GM19240 (cell line): ENCODE results near the genes EMILIN3, SRSF6 and L3MBTL1.

DNA sequence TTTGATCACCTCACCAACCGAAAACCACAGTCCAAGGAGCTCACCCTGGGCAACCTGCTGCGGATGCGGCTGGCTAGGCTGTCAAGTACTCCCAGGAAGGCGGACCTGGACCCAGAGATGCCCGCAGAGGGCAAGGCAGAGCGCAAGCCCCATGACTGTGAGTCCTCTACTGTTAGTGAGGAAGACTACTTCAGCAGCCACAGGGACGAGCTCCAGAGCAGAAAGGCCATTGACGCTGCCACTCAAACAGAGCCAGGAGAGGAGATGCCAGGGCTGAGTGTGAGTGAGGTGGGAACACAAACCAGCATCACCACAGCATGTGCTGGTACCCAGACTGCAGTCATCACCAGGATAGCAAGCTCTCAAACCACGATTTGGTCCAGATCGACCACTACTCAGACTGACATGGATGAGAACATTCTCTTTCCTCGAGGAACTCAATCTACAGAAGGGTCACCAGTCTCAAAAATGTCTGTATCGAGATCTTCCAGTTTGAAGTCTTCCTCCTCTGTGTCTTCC is 10.4 kb upstream of the DHX35 start:
- RRBS: no CpG with 5 or more reads among the region's 12 CpGs

GRCh38 chr20:38970436-38970586 is 8.2 kb downstream of the DHX35 start:
- RRBS: no CpG with 5 or more reads among the region's 1 CpG

DNA sequence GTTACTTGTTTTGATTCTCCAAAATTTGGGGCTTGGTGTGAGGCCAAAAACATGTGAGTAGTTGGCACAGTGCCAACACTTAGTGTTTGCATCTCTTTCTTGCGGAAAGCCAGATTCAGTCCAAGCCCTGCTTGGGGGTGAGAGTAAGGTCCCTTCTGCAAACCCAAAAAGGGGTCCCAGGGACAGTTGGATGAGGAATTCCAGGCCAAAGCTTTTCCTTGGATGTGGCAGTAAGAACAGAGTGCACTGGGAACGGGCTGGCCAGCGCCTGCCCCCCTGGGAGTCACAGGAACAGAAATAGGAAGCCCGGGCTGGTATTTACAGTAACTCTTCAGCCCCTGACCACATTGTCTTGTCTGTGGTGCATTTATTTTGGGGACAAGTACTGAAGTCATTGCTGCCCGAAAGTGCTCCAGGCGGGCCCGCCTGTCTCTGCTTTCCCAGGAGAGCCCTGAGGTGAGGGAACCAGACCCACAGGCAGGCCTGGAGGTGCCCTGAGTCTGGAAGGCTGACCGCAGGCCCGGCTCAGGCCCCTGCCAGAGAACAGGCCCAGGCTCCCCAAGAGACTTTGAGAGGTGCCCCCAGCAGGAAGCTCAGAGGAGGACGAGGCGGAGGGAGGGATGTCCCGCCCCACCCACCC is 218.5 kb downstream of the MAFB start:
- RRBS: no CpG with 5 or more reads among the region's 12 CpGs

DNA sequence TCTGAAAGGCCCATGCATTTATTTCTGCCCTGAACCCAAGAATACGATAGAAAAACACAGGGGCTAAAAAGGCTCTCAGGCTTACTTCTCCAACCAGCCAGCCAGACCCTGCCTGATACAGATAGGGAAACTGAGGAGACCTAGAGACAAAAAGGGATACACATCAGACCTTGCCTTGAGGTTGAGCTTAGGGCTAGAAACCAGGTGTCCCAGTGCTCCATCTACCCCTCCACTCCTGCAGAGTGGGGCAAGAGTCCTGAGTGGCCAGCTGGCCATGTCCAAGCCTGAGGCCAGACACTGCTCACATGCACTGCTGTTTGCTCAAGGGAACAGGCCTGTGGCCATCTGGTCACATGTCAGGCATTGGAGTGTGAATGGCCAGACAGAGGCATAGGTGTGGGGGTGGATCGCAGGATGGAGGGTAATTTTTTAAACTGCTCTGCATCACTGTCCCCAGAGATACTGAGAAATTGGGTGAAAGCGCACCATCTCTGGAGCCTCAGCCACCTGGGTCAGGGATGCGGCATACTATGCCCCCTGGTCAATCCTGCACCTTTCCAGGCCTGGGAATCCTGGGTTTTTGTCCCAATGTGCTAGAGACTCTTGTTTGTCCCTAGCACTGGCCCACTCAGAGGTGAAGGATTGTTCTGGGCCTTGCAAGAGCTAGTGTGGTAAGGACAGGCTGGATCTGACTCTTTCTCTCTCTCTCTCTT is 30.5 kb downstream of the MAFB start:
- RRBS: no CpG with 5 or more reads among the region's 4 CpGs

GRCh38 chr20:41075709-41076574 is 47.3 kb downstream of the TOP1 start:
- RRBS: no CpG with 5 or more reads among the region's 7 CpGs

DNA sequence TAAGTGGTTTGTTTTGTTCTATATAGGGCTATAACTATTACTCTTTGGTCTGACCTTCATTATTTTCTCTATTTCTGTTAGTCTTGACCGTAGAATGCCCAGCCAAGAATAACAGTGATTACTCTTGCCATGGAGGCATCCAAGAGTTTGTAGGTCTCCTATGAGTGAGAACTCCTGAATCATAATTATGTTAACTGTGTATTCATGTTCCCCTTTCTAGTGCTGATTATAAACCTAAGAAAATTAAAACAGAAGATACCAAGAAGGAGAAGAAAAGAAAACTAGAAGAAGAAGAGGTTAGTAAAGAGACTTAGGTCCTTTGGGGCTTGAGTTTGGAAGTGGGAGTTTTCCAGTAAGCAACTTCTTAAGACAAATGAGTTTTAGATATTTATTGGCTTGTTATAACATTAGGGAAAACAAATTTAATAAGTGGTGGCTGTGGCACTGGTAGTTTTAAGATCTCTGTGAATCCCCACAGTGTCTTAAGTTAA is 52.4 kb downstream of the TOP1 start:
- RRBS: no CpG with 5 or more reads among the region's 1 CpG

DNA sequence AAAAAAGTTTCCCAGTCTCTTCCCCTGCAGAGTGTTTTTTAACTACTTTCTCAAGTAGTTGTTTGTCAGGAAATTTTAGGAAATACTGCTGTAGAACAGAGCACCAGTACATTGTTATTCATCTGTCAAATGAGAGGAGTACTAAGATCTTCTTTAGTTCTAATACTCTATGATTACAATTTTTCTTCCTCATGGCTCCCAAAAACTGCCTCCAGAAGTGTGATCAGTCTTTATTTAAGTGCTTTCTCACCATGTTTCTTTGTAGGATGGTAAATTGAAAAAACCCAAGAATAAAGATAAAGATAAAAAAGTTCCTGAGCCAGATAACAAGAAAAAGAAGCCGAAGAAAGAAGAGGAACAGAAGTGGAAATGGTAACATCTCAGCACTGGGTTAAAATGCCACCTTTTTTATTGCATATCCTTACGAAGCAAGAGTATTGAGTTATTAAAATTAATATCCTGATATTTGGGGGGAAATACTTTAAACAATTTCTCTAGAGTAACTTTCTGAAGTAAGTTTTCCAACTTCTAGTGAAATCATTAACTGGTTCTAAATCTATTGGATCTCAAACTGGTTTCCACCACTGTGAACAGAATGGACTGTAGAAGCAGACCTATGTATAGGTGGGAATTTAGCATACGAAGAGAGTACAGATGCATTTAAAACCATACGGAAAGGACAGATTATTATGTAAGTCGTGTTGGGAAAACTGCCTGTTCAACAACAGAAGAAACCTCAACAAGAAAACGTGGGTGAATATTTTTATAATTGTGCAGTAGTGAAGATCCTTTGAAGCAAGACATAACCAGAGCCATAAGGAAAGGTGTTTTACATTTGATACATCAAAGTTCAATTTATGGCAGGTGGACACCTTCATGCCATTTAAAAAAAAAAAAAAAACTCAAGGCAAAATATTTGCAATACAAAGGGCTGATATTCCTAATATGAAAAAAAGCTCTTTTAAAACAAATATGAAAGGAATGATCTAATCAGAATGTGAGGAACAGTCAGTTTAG is 52.8 kb upstream of the PLCG1 start:
- RRBS: no CpG with 5 or more reads among the region's 6 CpGs

DNA sequence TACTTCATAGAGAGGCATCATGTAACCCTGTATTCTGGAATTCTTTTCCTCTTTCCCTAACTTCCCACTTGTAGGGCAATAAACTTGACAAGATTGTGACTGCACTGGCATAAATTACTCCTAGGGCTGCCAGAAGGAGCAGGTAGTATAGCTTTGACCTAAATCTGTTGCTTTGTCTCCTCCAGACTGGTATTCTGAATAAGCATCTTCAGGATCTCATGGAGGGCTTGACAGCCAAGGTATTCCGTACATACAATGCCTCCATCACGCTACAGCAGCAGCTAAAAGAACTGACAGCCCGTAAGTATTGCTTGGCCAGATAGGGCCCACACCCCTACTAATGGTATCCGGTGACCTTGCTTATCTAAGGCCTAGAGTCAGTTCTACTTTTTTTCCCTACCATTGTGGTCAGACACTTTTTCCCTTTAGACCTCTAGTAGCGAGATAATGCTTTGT is 21.2 kb upstream of the PLCG1 start:
- RRBS: no CpG with 5 or more reads among the region's 5 CpGs

DNA sequence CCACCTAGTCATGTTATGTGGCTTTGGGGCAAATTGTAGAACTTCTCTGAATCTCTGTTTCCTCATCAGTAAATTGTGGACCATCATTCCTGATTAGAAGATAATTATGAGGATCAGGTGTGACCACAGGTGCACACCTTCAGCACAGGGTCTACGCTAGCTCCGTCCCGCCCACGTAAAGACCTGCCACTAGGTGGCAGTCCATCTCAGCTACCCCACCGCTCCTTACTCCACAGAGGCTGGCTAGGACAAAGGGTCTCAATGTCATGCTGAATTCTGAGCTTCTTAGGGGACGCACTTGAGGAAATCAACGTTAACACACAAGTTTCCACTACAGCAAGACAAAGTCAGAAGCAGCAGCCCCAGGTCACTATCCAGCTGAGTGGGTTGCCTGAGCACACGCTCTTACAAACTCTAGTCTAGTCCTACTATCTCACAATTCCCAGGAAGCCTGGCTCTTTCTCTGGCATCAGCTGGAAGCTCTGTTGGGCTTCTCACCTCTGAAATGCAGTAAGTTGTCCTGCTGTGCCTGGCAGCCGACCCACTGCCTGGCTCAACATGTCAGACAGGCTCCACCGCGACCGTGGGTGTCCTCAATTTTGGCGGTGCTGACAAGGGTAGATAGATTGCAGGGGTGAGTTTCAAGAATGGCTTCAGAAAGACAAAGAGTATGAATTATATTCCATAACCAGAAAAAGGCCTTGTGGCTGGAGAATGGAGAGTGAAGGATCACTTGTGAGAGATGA is 2.0 kb upstream of the PLCG1 start:
- RRBS: no CpG with 5 or more reads among the region's 13 CpGs

DNA sequence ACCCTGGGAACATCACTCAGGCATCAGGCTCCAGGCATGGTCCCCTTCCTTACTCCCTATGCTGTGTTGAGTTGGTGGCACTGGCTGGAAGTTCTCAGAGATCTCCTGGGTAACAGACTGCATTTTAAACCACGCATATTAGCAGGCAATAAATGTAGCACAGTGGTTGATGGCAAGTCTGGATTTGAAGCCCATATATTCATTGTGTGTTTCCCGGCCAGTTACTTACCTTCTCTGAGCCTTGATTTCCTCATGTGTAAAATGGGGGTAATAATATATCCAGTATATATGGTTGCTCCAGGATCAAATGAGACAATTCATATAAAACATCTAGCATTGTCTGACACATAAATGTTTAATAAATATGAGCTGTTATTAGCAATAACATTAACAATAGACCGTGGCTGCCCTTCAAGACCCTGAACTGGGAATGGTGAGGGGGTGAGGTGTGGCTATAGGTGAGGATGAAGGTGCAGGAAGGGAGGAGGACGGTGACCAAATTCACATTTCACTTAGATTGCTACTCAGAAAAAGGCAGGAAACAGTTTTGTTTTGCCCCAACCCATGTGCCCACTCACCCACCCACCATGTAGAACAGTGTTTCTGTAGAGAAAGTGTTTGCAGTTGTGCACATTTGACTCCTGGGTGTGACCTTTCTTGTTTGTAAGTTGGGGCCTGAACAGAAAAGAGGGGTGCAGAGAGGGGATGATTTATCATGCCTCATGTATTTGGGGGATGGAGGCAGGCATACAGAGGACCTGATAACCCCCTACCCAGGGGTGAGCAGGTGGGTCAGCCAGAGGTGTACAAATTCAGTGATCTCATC is 2.2 kb downstream of the PLCG1 start:
- RRBS: no CpG with 5 or more reads among the region's 4 CpGs

DNA sequence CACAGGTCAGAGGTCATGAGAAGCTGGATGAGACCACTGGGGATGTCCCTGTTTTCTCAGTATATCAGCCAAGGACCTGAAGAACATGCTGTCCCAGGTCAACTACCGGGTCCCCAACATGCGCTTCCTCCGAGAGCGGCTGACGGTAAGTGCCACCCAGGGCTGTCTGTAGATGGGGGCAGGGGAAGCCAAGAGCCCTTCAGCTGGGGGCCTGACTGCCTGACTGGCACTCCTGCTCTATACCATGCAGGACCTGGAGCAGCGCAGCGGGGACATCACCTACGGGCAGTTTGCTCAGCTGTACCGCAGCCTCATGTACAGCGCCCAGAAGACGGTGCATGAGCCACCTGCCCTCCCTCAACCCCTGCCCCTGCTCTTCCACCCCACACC is 25.0 kb downstream of the PLCG1 start:
- RRBS: no CpG with 5 or more reads among the region's 11 CpGs

DNA sequence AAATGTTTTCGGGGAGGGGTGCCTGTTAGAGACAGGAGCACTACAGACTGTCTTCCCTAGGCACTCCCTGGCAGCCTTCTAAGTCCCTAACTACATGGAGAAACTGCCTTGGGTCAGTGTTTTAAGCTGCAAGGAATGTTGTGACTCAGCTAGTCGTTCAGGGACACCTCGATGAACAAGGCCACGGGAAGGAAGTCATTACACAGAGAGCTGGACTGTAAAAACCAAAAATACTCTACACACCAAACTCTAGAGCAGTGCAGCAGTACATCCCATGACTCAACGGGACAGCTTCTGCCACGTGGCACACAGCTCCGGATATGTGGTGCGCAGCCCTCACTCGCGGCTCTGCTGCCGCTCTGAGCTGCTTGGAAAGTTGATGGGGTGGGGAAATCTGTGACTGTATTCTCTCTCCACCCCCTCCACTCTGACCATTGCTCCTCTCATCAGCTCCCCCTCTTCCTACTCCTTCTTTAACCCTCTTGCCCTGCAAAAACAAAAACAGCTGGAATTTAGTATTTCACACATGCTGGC is 11.1 kb upstream of the LPIN3 start:
- RRBS: no CpG with 5 or more reads among the region's 11 CpGs

DNA sequence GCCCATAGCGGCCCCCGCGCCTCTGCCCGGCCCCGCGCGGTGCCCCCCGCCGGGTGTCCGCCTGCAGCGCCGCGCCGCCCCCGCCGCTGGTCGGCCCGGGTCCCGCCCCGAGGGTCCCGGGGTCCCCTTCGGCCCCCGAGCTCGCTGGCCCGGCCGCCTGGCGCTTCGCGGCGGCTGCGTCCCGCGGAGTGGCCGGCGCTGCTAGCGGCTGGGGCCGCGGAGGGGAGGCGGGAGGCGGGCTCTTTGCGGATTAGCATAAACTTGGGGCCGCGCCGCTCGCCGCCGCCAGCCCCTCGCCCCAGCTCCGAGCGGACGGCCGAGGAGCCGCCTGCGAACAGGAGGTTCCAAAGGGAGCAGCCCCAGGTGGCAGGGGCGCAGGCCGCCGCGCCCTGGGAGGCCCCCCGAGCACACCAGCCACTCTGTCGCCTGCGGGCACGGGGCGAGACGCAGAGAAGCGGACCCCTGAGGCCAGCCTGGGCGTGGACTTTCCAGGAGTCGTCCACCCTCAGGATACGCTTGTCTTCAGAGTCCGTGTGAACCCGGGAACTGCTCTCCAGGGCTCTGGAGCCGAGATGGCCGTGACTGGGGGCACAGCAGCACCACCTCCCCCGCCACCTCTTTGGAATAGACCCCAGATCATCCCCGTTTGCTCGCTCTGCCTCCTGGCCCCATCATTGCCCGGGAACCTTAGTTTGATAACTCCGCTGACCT is at the start of gene EMILIN3:
TSS of gene EMILIN3 (minus strand) at position 190 of the 711 bp plus-strand sequence.
- RRBS: 15% methylated on average over 22 of the region's 77 CpGs

DNA sequence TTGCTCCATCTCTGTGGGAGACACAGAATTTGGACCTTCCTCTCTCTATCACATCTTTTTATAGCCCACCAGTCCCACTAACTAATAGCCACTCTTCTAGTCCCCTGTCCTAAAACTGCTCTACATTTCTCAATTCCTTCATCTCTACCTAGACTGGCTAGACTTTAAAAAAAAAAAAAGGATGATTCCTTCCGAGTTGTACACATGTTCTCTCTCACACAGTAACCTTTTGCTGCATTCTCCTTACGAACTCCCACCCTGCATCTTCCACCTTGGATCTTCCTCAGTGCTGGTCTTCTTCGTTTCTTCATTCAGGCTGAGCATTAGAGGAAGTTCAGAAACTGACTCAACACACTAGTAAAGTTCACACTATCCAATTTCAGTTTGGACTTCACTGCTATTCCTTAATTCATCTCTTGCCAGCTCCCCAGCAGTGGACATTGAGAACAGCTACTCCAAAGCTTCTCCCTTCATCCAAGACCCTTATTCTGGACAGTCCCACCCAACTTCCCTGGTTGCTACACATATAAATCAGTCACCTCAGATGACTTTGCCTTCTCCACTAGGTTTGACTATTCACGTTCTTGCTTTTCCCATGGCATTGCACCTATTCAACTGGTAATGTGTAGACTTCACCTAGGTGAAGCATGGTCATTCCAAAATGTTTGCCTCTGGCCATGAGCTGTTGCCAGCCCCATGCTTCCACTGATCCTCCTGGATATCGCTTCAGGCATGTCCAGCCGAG is 103.7 kb upstream of the EMILIN3 start:
- RRBS: no CpG with 5 or more reads among the region's 6 CpGs

- RRBS: no CpG with 5 or more reads among the region's 4 CpGs
Observed at GRCh38 chr20:41688164-41688725, 70.1 kb upstream of the CHD6 start.

DNA sequence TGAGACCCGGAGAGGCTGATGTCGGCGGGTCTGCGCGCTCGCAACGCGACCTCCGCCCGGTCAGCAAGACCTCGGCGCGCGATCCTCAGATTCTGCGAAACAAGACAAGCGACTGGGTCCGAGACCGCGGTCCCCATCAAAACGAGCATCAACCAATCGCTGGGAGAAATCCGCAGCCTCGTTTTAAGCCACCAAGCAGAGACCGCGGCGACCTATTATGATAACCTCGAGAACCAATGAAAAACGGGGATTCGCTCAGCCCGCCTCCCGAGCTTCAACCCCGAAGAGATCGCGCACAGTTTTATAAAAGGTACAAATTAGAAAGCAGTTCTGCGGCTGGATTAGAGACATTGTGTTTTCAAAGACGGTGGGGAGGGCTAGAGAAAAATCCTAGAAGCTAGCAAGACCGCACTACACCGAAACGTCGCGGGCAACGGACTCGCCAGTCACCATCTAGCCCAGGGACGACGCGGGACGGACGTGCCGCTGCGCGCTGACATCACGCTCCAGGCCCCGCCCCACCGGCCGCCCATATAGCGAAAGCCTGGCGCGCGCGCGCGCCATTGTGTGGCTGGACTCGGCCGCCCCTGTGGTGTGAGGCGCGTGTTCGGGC is at the start of gene SRSF6:
TSS of gene SRSF6 (plus strand) at position 563 of the 613 bp plus-strand sequence.
- RRBS: 2% methylated on average over 10 of the region's 67 CpGs

- RRBS: no CpG with 5 or more reads among the region's 64 CpGs
Observed at GRCh38 chr20:43458180-43458542, 465 bp downstream of the SRSF6 start.

DNA sequence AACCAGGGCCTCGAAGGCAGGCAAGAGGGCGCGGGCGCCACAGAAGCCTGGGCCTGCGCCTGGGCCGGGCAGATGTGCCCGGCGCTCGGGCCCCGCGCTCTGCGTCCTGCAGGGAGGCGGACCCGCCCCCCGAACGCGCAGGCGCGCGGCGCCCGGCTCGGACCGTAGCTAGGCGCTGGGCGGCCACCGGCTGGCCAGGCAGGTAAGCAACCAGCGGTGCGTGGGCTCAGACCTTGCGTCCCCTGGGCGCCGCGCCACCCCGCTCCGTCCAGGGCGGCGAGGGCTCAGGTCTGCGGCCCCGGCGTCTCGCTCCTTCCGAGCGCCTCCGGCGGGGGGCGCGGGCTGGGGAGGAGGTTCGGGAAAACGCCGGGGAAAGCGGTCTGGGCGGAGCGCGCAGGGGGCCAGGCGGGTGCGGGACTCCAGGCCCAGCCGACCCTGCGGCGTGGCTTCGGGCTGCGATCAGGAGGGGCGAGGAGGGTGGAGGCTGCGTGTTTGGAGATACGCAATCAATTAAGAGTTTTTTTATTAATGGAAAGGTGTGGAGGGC is at the start of gene L3MBTL1:
TSS of gene L3MBTL1 (plus strand) at position 155 of the 547 bp plus-strand sequence.
- RRBS: 5% methylated on average over 27 of the region's 64 CpGs

DNA sequence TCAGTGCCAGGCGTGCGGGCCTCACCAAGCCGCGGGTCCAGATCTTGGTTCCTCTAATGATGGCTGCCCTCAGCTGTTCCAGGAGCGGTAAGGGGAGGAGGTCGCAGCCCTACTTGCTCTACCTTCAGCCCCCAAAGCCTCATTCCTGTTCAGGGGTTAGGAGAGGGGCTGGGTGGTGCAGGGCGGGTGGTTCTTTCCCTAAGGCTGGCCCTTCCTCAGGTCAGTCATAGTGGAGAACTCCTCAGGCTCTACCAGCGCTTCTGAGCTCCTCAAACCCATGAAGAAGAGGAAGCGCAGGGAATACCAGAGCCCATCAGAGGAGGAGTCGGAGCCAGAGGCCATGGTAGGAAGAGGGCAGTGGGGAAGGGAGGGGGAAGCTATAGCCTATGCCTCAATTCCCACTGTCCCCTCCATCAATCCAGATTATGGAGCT is 7.6 kb downstream of the L3MBTL1 start:
- RRBS: no CpG with 5 or more reads among the region's 10 CpGs

- RRBS: 96% methylated on average over 6 of the region's 13 CpGs
Observed at GRCh38 chr20:43565043-43565576, 6.3 kb downstream of the SGK2 start.